ENCODE measurements around the genes CD82 and PRDM11.

GRCh38 chr11:44559502-44560023, 5.9 kb upstream of the CD82 start:
- PRO-cap = no peak

GRCh38 chr11:44565421-44566232, at the start of gene CD82:
Gene CD82 (plus strand): TSS chr11:44565663.
- PRO-cap = bidirectional peak, plus-strand start at chr11:44565638, minus-strand start at chr11:44565206

DNA sequence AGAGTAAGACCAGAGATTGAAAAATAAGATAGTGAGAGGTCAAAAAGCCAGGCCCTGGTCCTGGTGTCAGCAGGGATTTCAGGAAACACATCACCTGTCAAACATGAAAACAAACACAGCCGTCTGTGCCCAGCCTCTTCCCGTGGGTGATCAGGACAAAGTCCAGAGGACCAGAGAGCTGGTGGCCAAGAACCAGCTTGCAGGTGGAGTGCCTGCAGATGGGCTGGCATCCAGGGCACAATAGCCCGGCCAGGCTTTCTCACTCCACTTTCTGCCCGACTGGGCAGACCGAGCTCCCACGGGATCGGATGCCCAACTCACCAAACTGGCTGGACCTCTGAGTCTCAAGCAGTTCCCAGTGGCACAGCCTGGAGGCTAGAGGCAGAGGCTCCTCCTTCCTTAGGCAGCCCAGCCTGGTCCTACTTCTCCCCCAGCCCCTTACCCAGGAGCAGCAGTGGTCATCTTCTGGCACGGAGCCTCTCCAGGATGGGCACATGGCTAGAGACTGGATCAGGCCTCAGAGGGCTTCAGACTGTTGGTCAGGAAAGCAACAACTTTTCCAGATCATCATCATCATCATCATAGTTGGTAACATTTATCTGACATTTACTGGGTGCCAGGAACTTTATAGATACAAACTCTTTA, 19.4 kb downstream of the CD82 start:
- PRO-cap = no peak

- PRO-cap = no peak
These were observed 38.8 kb downstream of the CD82 start for GRCh38 chr11:44603907-44604955.

GRCh38 chr11:44630391-44630862, 65.0 kb downstream of the CD82 start:
- PRO-cap = no peak

DNA sequence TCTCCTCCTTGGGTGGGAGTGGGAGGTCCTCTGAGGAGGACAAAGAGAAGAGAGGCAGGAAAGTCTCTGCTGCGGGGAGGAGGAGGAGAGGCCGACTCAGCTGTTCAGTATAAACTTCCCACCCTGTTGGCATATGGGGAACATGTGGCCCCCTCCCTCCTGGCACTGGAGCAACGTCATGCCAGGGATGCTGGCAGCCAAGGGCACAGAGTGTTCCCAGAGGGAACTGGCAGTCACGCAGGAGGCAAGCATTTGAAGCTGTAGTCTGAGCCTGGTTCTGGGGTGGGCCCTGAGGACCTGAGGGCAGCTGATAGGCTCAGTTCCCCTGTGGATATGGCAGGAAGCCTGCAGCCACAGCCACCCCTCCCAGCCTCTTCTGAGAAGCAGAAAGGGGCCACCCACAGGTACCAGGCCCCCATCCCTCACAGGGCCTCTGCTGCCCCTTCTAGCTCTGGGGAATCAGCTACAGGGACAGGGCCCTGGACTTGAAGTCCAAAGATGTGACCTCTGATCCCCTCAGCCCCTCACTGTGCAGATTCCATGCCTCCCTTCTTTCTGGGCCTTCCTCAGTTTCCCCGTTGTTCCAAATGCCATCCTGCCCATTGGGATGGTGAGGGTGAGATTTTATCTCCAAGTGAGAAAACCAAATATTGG, 67.0 kb upstream of the TSPAN18 start:
- PRO-cap = no peak

- PRO-cap = no peak
These were observed 2.3 kb downstream of the TSPAN18 start for GRCh38 chr11:44728920-44729558.

- PRO-cap = no peak
These were observed 34.2 kb downstream of the TSPAN18 start for GRCh38 chr11:44760832-44761407.

DNA sequence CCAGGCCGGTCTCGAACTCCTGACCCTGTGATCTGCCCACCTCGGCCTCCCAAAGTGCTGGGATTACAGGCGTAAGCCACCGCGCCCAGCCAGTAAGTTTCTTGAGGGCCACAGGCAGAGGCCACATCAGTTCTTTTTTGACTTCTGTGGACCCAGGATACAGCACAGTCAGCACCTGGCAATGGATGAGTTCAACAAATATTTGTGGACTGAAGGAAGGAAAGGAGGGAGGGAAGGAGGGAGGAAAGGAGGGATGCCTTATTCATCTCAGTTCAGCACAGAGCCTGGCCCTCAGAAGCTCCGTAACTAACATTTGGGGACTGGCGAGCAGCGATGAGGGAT, 77.5 kb downstream of the TSPAN18 start:
- PRO-cap = no peak

DNA sequence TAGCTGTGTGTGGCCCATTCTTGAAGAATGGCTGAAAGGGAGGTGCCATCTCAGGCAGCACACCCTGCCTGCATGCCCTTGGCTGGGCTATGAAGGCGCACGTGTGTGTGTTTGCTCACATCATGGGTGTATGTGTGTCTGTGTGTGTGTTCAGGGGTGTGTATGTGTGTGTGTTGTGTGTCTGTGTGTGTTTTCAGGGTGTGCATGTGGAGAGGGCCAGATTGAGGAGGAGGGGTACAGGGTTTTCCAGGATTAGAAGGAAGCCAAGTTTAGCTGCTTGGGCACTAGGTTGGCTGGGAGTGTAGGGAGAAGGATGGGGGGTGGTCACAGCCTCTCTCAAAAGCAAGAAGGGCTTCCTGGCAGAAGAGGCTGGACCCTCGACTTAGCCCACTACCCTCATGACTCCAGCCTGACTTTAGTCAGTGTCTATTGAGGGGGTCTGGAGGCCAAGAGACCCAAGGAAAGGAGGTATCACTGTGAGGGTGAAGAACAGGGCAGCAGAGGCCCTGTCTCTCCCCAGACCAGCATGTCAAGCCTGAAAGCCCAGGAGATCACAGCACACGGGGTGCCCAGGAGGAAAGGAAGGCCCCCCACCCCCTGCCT, 16.4 kb downstream of the TP53I11 start:
- PRO-cap = no peak

DNA sequence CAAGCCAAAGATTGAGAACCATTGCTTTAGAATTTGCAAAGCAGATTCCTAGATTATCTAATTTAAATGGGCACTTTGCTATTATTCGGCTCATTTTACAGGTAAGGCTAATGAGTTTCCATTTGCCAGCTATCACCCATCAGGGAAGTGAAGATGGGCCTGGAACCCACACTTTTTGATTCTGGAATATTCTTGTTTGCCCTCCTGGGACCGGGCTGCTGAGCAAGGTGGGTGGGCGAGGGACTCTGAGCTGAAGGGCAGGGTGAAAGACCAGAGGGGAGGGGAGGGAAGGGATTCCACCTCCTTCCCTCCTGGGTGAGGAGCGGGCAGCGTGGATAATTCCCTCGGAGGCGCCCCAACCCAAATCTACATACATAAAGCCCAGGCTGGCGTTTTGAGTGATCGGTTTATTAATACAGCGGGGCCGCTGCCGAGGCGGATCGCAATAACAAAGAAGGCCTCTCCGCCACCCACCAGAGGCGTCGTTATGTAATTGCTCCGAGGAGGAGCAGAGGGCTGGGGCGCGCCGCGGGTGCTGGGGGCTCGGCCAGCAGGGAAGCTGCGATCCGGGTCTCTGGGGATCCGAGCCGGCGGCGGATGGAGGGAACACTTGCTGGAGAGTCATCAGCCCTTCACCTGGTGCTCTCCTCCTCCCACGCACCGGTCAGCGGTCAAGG, 6.2 kb upstream of the TP53I11 start:
- PRO-cap = no peak

GRCh38 chr11:44977572-44978170, 27.0 kb upstream of the TP53I11 start:
- PRO-cap = no peak

DNA sequence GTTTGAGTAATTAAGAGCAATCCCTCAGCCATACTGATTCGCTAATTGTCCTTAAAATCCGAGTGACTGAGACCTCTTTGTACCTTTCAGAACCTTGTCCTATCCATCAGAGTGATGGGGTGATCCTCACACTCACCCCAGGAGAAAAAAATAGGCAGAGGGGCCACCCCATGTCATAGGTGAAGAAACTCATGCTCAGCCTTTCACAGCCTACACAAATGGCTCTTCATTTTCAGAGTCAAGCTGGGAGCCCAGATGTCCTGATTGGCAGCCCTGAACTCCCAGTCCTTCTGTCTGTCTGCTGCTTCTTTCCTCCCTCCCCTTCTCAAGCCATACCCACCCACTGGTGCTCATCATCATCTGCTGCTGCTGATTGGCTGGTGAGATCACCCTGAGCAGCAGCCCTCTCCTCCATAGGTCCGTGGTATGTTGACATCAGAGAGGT, 46.2 kb upstream of the PRDM11 start:
- PRO-cap = no peak

DNA sequence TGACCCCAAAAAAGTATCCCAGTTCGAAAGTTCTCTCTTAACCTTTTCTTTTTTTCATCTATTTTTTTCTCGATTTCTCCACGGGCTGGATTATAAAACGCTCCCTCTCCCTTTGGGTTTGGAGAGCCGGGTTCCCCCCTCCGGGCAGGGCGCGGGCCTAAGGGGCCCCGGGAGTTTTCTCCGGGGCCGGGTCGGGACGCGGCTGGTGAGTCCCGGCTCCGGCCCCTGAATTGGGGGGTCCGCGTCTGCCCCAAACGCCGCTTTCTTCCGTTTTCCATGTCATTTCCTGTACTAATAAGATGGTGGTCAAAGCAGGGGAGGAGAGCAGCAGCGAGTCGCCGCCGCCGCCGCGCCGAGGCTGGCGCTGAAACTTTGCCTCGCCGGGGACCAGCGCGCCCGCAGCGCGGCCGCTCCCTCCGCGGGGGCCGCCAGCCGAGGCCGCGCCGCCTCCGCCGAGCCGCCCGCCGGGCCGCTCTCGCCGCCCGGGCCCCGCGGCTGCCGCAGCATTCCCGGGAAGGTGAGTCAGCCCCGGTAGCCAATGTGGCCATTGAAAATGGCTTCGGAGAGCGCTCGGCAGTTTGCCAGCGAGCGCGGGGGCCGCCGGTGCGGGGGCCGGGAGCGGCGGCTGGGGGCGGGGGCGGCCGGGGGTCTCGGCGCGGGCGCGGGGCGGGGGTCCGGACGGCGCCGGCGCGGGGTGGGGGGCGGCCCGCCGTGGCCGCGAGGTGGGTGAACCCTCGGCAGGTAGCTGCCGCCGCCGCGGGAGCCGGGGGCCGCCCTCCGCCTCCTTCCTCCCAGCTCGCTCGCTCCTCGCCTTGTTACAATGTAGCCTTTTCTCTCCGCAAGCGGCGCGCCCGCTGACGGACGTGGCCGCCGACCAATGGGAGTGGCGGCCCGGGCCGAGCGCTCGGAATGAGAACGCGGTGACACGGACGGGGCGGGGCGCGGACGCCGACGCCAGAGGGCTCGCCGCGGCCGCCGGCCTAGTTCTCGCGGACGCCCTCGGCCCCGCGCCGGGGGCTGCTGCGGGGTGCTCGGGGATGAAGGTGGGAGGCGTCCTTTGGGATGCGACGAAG, at the start of gene PRDM11:
Gene PRDM11, plus strand, starts transcription at position 279 of the 1,073 bp plus-strand sequence.
- PRO-cap = bidirectional peak, plus-strand start at position 309 of the sequence, minus-strand start at position 227 of the sequence; unidirectional peak, minus-strand start at position 524 of the sequence; bidirectional peak, plus-strand start at position 983 of the sequence, minus-strand start at position 814 of the sequence

GRCh38 chr11:45226795-45227612, 59.1 kb downstream of the SYT13 start:
- PRO-cap = no peak

- PRO-cap = no peak
These were observed 23.1 kb downstream of the SYT13 start for GRCh38 chr11:45262883-45263515.

- PRO-cap = no peak
These were observed 47.4 kb upstream of the SYT13 start for GRCh38 chr11:45333399-45334085.

GRCh38 chr11:45740893-45741527, 63.9 kb upstream of the SLC35C1 start:
- PRO-cap = no peak

GRCh38 chr11:45793858-45794480, 11.0 kb upstream of the SLC35C1 start:
- PRO-cap = no peak

DNA sequence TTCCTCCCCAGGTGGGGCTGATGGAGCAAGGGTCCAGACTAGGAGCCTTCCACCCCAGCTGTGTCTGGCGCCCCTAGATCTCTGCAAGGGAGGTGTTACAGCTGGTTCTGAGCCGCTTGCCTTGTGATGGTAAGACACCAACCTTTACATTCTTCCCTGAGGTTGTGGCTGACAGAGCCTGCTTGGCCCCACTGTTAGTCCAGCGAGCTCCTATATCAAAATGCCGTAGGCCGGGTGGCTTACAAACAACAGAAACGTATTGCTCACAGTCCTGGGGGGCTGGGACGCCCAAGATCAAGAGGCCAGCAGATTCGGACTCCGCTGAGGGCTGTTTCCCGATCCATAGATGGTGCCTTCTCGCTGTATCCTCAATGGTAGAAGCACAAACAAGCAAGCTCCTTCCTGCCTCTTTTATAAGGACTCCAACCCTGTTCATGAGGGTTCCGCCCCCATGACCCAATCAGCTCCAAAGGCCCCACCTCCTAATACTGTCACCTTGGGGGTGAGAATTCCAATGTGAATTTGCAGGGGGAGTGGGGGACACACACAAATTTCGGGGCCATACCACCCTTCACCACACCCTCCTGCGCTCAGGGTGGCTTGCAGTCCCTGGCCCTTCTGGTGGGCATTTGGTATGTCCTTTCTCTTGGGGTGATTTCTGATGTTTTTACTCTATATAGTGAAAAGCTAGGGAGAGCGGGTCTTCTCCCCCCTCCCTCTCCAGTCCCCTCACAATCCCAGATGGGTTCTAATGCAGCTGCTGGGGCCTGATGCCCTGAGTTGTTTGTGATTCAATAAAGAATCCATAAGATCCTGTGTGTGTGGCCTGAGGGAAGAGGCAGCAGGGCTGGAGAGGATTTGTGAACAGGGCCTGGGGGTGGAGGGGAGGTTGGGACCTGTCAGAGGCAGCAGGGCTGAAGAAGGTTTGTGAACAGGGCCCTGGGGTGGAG, 7.5 kb downstream of the SLC35C1 start:
- PRO-cap = no peak

Data from anterior vena cava (tissue), 1 donor.